Mesenchymal stem cell of the bone marrow (primary cell): ENCODE results near the genes HYI, IPO13 and KIF2C.

DNA sequence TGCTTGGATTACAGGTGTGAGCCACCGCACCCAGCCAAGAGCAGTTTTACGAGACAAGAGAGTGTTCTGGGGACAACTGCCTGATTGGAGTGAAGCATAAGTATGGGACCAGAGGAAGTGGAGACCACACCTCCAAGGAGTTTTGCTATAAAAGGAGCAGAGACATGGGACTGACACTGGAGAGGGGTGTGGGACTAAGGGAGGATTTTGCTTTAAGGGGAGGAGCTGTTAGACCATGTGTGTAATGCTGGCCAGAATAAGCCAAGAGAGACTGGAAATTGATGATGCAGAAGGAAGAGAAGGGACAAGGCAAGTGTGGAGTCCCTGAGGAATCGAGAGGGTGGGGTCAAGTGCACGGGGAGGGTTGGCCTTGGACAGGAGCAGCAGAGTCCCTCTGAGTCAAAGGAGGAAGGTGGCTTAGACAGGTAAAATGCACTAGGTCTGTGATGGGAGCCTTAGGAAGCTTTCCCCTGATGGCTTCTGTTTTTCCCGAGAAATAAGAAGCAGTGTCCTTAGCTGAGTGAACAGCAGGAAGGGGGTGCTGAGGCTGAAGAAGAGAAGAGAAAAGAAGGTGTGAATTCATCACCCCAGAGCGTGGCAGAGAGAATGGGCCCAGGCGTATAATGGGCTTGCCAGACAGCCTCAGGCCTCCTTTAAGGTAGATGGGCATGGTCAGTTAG, 5.0 kb upstream of the C1orf210 start:
- CAGE, long polyA plus RNA: no peak

GRCh38 chr1:43360525-43361401, 2.0 kb downstream of the CDC20 start:
- CAGE, long polyA plus RNA: no peak

DNA sequence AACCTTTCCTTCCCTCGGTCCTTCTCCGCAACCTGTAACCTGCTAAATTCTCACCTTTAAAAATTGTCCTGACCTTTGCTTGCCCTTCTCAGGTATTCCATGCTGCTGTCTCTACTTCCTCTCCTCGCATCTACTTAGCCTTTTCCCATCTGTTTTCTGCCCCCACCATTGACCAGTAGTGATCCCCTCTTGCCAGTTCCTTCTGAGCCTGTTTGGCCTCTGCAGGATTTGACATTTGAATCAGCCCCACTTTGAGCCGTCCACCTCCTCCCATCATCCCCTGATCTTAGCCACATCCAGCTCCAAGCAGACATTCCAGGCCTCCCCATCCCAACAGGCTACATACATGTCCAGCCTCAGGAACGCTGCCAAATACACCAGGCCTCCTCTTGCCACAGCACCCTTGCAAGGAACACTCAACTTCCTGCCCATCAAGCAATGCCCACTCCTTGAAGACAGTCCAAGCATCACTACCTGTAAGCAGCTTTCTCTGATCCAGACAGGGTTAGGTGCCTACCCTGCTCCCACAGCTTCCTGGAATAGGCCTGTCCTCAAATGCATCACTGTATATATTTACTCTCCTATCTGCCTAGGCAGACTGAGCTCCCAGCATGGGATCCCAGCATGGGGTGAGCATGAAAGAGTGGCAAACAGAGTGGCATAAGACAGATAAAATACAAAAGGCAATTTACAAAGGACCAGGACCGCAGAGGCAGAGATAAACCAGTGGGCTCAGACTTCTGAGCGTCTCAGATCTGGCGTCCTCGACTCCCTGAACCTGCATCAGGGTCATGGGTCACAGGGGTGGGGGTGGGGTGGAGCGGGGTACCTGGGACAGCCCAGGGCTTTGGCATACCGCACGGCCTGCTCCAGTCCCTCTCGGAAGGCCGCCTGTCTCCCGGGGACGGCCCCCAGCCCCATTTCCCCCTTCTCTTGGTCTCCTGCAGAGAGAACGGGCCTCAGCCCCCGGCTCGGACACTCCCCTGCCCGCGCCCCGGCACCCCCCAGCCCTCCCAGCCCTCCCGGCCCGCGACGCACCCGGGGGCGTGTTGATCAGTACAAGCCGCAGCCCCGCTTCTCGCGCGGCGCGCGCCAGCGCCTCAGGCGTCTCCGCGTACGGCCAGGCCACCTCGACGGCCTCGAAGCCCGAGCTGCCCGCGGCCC, 792 bp downstream of the HYI start:
- CAGE, long polyA plus RNA: no peak

GRCh38 chr1:43453721-43454227, at the start of gene HYI:
HYI (minus strand) TSS chr1:43453931.
- CAGE, long polyA plus RNA: no peak

GRCh38 chr1:43454228-43455157, 762 bp upstream of the HYI start:
- CAGE, long polyA plus RNA: no peak

DNA sequence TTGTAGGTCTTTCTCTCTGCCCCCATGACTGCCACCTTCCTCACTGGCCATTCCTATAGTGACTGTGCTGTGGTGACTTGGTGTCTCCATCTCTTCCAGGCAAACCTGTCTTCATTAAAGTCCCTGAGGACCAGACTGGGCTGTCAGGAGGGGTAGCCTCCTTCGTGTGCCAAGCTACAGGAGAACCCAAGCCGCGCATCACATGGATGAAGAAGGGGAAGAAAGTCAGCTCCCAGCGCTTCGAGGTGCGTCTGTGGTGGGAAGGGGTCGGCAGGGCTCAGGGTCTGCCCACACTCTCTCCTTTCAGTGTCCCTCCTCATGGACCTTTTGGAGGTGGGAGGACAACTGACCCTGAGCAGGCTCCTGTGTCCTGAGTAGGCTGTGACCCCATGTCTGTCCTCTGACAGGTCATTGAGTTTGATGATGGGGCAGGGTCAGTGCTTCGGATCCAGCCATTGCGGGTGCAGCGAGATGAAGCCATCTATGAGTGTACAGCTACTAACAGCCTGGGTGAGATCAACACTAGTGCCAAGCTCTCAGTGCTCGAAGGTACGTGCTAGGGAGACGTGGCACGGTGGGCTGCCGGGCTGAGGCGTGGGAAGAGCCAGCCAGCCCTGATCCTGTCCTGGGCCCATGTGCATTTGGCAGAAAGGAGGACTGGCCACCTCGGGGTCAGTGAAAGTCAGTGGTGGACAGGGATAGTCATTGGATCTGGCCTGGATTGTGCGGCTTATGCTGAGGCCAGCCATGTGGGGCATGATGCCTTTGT, 22.9 kb downstream of the PTPRF start:
- CAGE, long polyA plus RNA: no peak

DNA sequence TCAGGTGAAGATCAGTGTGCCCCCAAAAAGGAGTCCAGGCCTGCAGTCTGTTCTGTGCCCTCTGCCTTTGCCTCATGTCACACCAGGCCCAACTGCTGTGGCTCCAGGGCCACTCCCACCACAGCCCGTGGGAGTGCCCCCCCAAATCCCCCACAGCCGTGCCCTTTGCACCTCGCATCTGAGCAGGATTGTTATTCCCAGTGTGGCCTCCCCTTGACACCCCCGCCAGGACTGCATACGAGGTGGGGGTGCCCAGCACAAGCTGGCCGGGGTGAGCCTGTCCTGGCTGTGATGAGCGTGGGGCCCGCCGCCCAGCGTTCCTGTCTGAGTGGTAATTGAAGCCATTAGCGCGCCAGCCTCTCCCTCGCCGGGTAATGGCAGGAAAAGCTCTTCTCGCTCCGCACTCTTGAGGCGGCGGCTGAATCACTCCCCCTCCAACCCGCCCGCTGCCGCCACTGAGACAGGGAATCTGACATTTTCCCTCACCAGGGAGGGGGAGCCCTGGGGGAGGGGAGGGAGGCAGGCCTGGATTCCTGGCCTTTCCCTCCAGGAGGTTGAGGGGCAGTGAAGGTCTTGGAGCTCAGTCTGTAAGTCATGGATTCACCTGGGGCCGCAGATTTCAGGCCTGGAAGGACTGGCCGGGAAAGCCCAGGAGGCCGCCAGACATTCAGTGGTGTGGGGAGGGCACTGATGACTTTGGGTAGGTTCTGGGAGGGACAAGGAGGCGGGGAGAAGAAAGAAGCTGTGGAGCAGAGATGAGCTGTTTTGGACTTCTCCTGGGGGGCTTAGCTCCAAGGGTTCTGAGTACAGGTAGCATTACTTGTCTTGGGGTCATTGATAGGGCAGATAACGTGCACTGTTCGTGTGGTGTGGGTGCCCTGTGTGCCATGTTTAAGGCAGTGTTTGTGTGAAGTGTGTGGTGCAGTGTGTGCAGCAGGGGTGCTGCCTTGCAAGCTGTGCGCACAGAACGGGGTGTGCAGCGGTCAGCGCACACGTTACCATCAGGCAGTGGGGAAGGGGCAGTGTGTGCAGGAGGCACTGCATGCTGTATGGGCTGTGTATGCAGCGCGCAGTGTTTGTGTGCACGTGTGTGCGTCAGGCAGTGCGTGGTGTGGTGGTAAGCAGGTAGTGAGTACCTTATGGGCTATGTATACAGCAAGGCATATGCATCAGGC, 28.0 kb downstream of the PTPRF start:
- CAGE, long polyA plus RNA: no peak

DNA sequence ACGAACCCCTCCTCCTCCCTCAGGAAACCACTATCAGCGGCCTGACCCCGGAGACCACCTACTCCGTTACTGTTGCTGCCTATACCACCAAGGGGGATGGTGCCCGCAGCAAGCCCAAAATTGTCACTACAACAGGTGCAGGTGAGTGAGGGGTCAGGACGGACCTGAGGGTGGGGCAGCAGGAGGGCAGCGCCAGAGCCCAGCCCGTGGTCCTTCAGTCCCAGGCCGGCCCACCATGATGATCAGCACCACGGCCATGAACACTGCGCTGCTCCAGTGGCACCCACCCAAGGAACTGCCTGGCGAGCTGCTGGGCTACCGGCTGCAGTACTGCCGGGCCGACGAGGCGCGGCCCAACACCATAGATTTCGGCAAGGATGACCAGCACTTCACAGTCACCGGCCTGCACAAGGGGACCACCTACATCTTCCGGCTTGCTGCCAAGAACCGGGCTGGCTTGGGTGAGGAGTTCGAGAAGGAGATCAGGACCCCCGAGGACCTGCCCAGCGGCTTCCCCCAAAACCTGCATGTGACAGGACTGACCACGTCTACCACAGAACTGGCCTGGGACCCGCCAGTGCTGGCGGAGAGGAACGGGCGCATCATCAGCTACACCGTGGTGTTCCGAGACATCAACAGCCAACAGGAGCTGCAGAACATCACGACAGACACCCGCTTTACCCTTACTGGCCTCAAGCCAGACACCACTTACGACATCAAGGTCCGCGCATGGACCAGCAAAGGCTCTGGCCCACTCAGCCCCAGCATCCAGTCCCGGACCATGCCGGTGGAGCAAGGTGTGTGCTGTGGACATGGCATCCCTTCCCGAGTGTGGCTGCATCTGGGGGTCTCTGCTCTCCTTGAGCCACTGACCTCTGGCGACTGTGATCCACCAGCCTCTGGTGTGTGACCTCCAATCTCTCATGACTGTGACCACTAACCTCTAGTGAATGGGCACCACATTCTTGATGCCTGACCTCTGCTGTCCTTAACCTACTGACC, 46.3 kb upstream of the KDM4A start:
- CAGE, long polyA plus RNA: no peak

DNA sequence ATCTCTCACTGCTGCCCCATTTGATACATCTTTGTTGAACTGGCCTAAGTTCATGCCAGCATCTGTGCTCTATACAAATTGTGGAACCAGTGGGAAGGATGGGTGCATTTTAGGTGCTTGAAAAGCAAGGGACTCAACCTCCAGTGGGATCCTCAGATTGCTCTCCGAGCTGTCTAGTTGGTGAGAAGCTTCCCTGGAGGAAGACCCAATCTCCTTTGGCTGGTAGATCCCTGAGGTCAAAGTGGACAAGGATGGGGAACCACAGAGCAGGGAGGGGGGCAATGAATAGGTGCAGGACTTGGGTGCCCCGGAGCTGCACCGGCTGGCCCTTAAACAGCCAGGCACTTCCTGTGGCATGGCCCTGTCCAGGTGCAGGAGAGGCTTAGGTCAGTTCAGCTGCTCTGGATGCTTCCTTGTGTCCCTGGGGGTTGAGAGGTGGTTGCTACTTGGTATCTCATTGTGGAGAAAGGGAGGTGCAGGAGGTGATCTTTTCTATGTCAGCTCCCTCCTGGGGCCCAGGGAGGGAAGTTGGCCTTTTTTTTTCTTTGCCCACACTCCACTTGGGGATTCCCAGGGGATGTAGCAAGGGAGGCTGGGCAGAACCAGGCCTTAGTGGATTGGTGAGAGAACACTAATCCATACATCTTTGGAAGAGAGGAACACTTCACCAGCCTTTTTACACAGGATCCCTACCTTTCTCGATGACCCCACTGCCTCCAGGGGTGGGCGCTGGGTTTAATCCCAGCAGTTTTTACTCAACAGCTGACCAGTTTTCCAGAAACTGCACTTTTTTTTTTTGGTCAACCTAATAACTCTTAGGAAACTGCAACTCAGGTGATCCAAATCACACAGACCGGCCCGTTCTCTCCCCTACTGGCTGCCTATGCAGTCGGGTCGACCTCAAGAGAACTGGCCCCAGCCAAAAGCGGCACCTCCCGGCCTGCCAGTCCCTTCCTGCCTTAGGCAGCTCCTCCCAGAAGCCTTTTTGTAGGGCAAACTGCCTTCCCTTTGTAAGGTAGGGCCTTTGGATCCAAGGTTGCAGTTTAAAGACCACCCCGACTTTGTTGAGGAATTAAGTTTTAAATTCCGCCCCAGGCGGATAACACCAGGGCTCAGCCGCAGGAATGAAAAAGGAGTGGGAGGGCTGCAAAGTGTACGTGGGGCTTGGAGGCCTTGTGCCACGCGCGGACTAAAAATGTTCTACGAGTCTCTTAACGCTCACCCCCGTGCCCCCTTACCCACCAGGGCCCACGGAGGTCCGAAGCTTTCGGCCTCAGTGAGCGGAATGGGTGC, 1.1 kb upstream of the ST3GAL3 start:
- CAGE, long polyA plus RNA: no peak

DNA sequence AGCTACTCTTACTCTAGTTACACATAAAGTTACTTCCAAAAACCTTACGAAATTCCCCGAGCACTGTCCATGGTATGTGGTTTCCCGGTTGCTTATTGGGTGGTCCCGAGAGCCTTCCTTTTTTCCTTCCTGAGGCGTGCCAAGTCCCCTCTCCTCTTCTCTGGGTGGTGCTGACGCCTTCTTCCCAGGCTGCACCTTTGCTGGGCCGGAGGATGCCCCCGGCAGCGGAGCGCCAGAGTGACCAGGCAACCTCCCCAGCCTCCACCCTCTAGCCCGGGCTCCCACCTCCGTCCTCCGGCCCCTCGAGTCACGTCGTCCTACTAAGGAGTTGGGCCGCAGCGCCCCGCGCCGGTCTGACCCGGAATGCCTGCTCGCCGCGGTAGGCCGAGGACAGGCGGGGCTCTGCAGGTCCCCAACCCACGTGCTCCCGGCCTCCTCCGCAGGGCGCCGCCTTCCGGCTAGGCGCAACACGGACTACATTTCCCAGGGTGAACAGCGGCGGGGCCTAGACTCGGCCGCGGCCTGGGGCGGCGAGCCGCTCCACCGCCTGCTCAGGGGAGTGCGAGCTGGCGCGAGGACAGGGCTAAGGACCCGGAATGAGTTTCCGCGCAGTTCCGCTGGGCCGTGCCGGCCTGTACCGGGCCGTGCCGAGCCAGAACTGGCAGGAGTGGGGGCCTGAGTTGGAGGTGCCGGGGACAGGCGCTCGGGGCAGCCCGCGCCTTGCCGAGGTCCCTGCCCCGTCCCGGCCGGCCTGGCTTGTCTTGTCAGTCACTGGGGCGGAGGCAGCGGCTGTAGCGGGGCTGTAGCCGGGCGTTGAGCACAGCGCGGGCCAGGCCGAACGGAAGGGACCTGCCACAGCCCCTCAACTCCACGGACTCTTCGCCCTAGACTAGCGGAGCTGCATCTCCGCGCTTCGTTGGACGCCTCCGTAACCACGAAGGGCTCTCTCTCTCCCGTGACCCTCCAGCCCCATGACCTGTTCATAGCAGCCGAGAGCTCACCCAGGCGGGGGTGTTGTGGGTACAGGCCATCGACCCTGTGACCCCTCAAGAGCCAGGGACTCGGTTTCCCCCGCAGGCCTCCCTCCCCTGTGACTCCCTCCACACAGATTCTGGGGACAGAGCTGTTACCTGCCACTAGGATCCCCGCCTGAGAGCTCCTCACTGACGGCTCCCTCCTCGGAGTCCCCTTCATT, at the start of gene IPO13:
Gene IPO13, plus strand, starts transcription at position 755 of the 1,195 bp plus-strand sequence.
- CAGE, long polyA plus RNA: no peak

GRCh38 chr1:43947549-43948536, 1.1 kb downstream of the IPO13 start:
- CAGE, long polyA plus RNA: no peak

DNA sequence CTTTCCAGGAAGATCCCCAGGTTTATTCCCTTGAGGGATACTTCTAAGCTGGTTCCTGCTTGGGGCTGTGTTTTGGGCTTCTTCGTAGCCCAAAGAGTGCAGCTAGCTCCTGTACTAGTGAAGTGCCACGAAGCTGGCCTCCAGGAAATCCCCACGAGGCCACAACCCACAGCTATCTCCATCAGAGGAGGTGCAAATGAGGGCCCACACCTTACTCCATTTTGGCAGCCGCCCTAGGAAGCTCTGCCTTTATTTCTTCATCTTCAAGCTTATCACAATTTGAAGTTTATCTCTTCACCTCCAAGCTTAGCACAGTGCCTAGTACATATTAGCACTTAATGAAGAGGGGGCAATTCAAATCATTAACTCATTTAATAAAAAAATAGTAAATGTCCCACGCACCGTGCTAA, 544 bp upstream of the DMAP1 start:
- CAGE, long polyA plus RNA: no peak

GRCh38 chr1:44220022-44220700, 6.9 kb downstream of the DMAP1 start:
- CAGE, long polyA plus RNA: no peak

DNA sequence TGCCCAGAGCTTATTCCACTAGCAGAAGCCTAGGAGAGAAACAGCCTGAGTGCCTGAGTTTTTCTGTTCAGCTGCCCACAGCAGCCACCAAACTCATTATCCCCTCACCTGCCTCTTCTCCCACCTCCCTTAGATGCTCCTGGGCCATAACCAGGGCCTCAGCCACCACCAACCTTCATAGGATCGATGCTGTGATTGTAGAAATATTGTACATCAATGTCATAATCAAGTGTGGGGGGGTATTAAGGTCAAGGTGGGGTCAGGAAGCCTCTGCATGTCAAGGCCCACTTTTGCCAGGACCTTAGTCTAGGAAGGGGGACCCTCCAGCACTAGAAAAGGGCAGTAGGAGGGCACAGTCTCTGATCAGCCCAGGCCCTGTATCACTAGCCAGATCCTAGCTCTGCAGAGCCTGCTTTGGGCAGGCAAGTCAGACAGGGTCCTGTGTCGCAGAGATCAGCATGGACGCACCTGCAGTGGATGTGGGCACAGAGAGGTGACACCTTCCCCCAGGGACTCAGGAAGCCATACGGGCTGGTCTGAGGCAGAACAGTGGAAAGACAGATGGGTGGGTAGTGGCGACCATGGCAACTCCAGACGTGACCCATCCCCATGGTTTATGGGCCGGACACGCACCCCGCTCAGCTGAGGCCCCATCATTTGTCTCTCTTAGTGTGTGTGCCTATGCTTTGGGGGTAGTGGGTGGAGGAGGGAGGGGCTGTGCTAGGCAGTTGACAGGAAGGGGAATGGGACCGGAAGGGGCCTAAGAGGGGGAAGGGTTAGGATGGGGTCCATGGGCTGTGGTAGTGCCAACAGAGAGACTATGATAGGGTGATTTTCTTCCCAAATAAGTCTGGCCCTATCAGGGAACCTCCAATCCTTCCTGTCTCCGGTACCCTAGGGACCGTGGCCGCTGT, 9.6 kb downstream of the DMAP1 start:
- CAGE, long polyA plus RNA: no peak

DNA sequence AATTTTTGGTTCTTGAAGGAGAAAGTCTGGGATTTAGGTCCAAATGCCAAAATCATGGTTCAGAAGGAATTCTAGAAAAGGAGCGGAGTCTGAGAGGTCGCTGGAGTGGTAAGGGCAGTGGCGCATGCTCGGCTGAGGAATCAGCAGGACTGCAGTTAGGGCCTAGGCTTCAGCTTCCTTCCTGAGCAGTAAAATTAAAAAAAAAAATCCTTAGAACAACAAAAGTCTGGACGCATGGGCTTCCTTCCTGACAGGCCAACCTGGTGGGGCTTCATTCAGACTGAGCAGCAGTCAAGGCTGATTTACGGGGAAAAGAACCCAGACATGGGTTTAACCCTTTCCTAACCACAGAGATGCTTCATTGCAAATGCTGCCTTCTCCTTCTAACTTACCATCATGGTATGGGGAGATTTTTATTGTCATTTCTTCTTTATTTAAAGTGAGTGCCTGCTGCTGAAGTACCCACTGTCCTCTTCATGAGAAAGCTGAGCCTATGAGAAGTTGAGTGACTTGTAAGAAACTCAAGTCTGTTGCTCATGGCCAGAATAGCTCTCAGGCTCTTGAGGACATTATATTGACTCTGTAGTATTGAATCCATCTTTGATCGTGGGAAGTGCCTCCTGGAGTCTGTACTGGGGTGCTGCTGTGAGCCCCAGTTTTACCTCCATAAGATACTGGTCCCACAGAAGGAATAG, 17.2 kb downstream of the RNF220 start:
- CAGE, long polyA plus RNA: no peak

DNA sequence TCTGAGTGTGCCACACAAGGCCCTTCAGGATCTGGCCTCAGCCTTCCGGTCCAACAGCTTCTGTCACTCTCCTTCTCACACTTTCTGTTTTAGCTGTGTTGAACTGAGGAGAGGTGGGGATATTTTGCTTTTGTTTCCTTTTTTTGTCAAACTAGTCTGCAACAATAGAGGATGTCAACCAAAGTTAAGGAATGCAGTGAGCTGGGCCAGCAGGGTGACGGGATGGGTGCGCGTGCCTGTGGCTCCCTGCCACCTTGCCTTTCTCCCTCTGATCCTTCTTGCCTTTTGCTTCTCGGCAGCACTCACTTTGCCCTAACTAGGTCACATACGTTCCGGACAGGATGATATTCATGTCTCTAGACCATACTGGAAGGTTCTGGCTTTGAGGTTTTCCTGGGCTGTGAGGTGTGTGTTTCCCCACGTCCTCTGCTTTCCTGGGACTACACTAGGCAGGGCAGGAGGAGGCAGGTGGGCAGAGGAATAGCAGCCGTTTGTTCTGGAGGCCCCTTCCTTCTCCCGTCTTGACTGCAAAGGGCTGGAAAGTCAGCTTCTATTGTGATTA, 67.7 kb downstream of the RNF220 start:
- CAGE, long polyA plus RNA: no peak

GRCh38 chr1:44485035-44485652, 80.1 kb downstream of the RNF220 start:
- CAGE, long polyA plus RNA: no peak

DNA sequence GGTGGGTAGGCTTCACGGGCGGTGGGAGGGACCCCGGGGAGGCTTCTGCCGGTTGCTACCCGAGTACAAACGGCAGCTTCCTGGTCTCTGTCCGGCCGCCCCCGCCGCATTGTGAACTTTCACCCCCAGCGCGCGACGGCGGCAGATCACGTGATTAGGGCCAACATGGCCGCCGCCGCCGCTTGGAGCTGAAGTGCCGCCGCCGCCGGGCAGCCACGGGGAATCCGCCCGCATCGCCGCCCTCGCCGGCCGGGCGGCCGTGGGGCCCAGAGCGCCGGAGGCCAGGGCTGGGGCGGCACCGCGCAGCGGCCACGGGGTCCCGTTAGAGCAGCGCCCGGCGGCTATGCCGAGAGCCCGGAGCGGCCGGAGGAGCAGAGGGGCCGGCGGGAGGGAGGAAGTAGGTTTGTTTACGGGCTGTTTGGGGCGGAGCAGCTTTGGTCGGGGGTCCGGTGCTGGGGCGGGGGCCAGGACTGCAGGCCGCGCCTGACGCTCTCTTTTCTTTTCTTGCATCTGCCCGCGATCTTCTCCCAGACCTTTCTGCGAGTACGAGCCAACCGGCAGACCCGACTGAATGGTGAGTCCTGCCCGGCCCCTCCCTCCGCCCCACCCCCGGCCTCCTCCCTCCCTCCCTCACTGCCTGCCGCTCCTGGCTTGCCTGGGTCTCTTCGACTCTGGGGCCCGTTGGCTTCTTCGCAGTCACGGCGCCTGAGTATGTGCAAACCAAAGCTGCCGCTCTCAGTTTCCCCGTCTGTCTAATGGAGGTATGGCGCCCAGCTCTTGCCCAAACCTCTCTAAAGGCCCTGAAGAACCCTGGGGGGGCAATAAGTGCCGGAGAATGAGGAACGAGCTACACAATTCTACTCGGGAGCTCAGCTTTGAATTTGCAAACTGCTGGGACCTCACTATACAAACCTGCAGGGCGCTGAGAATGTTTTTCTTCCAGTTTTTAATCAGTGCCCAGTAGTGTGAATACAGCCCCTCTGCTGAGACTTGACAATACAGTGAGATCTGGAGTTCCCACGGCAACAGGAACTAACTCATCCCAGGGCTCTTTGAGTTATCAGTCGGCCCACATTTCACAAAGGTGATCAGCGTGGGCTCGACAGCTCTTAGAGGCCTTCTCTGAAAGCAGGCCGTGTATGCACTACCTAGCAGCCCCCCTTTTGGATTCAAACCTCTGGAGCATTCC, 42.1 kb downstream of the TMEM53 start:
- CAGE, long polyA plus RNA: no peak

GRCh38 chr1:44640040-44640622, 34.1 kb downstream of the TMEM53 start:
- CAGE, long polyA plus RNA: no peak

GRCh38 chr1:44739327-44740612, at the start of gene KIF2C:
KIF2C (plus strand) TSS chr1:44739837.
- CAGE, long polyA plus RNA: no peak